Mammary microvascular endothelial cell (primary cell): Measurements from ENCODE around the genes TPP2, TEX30 and ERCC5.

- RAMPAGE, long total RNA = start-site peak on the plus strand at chr13:102596985-102597035, 667 and 169 reads in 2 replicates
These were observed at the start of gene TPP2 for GRCh38 chr13:102596661-102597289. TPP2 (plus strand) TSS chr13:102596986.

- RAMPAGE, long total RNA = start-site peak on the minus strand at chr13:102773734-102773786, 556 and 289 reads in 2 replicates
These were observed at the start of gene TEX30 for GRCh38 chr13:102773652-102774071. TEX30 (minus strand) TSS chr13:102773786.

DNA sequence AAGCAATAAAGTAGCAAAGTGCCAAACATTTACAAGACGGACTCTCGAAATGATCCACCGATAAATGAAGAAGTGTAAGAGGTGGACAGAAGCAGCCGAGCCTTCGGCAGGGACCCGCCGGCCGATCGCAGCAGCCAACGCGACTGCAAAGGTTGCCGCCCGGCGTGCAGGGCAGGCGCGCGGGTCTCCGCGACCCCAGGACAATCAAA lies 230 bp downstream of the POGLUT2 start:
- RAMPAGE, long total RNA = no peak

GRCh38 chr13:102844964-102845535 lies 782 bp upstream of the ERCC5 start:
- RAMPAGE, long total RNA = no peak

- RAMPAGE, long total RNA = start-site peak on the plus strand at chr13:102845849-102845931, 73 and 51 reads in 2 replicates; start-site peak on the plus strand at chr13:102846031-102846148, 606 and 68 reads in 2 replicates
These were observed at the start of gene ERCC5 for GRCh38 chr13:102845536-102846646. ERCC5 (plus strand) TSS chr13:102846032.

DNA sequence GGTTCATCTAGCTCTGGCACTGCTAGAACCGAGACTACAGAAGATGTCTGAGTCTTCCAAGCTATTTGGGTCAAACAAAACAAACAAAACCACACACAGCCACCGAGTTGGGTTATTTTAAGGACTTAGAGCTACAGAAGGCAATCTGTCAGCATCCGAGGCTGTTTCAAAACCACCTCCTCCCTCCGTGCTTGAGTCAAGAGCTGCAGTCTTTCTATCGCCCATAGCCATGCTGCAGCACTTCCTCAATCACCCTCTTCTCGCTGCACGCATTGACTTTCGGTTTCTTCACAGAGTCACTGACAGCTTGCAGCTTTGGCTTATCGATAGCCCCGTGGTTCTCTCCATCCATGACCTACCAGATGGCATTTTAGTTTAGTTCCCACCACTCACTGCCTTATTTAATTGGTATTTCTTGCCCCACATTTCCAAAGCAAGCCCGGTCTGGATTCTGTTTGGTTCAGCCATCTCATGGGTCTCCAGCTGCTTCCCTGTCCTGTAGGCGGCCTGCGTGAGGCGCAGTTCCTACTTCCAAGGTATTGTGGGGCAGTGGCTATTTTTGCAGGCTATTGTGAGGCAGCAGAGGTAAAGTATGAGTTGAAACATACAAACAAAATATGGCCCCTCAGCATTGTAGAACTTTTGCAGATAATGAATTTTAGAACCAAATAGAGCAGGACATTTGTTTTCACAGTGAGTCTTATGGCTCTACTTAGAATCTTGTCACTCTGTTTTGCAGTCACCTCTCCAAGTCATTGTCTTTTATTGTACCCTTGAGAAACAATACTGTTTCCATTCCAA lies 325.9 kb upstream of the DAOA start:
- RAMPAGE, long total RNA = no peak

GRCh38 chr13:105979240-105980090 lies 513.6 kb downstream of the DAOA start:
- RAMPAGE, long total RNA = no peak

- RAMPAGE, long total RNA = no peak
These were observed 438.9 kb downstream of the EFNB2 start for GRCh38 chr13:106096477-106096980.

DNA sequence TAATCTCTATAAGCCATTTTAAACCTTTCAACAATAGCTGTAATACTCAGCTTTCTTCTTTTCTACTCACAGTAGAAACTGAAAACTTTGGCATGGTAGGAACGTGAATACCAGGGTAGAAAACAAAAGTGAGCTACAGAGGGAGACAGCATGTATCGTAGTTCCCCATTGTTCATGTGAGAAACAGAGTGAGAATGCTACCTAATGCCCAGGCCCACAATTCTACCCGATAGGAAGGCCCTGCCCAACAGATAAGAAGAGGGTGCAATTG lies 322.5 kb downstream of the EFNB2 start:
- RAMPAGE, long total RNA = no peak

DNA sequence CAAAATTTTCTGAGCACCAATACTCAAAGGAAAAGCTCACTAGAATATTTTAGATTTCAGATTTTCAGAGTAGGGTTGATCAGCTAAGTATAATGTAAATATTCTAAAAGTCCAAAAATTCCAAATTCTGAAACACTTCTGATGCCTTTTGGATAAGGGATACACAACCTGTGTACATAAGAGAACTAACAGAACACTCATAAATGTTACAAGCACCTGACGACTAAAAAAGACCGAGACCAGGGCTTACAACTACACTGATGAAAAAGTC lies 183.3 kb downstream of the EFNB2 start:
- RAMPAGE, long total RNA = no peak

DNA sequence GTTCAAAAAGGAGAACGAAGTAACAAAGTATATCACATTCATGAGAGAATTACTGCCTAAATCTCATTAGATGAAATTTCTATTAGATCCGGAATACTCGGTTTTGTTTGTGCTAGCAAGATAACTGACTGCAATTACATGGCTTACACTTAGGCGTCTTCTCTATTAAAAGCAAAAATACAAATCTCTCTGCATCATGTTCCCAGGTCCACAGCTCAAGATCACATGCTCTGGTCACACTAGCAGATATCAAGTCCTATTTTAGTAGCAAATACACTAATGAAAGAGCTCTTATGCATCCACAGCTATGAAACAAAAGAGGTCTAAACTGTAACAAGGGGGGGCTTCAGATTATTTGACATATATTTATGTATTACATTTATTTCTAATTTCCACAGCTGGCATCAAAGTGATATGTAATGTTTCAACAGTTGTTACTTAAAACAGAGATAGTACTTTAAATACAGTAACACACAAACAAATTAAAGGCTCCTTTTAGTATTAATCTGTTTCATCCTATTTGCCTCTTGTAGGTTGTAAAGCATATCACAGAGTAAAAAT lies 53.5 kb downstream of the EFNB2 start:
- RAMPAGE, long total RNA = no peak

- RAMPAGE, long total RNA = no peak
These were observed 15.4 kb upstream of the EFNB2 start for GRCh38 chr13:106550768-106551417.

GRCh38 chr13:106564739-106565448 lies 3.0 kb downstream of the ARGLU1 start:
- RAMPAGE, long total RNA = no peak

- RAMPAGE, long total RNA = no peak
These were observed 1.7 kb upstream of the ARGLU1 start for GRCh38 chr13:106569461-106570231.

DNA sequence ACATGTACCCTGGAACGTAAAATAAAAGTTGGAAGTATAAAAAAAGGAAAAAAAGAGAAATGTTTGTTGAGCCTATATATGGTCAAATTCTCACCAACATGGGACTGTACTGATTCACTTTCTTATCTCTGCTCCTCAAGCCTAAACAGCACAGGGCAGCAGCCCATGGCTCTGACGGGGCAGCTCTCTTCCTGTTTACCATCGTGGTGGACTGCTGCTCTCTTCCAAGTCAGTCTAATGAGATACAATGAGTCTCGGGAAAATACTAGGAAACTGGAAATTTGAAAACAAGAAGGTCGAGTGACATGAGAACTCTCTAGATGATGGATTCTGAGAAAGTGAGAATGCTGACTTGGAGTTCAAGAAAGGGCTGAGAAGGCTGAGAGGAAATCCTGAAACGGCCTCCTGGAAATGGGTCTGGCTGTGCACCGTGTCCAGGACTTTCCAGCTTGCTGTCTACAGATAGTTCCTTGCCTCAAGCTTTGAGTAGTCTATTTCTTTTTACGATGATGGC lies 122.8 kb upstream of the ARGLU1 start:
- RAMPAGE, long total RNA = no peak

- RAMPAGE, long total RNA = no peak
These were observed 306.4 kb upstream of the ARGLU1 start for GRCh38 chr13:106874209-106874767.

DNA sequence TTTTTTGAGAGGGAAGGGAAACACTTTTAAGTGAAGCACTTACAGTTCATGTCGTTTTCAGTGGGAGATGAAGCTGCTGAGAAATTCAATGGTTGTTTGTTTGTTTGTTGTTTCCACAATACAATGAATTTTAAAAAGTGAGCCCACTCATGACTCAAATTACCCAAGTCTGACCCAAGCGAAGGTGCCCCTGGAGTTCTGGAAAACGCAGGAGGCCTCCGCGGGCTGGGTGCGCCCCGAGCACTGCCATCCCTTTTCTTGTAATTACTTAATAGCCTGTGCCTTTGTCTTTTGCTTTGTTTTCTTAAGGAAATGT lies 348.9 kb upstream of the ARGLU1 start:
- RAMPAGE, long total RNA = no peak

- RAMPAGE, long total RNA = no peak
These were observed 213.6 kb downstream of the NALF1 start for GRCh38 chr13:107653766-107654055.

DNA sequence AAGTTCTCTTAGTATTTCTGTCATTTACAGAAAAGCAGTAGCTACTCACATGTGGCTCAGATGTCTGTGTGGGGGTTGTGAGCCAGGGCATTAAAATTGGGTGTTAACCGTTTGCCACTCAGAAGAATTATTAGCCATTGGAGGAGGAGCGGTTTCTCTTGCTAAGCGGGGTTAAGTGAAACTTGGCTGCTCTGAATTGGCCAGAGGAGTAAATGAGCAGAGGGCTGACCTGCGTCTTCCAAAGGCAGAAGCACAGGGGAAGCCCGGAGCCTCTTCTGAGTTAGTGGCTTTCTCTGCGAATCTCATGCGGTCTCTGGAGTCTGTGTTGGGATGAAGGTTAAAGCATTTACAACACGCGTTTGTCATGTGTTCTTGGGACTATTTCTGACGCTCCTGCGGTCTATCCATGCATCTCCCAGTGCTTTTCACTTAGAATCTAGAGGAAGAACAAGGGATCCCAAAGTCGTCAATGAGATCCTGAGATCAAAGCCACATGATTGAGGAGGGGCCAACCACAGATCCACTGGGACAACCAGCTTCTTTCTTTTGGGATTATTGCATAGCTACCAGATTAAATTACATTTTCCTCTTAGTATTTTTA lies 132.6 kb upstream of the MYO16 start:
- RAMPAGE, long total RNA = no peak

GRCh38 chr13:108779317-108779963 lies 150.0 kb downstream of the MYO16 start:
- RAMPAGE, long total RNA = no peak